Sigmoid colon (tissue), 4 donors: ENCODE measurements around the genes STAB1 and NT5DC2.

DNA sequence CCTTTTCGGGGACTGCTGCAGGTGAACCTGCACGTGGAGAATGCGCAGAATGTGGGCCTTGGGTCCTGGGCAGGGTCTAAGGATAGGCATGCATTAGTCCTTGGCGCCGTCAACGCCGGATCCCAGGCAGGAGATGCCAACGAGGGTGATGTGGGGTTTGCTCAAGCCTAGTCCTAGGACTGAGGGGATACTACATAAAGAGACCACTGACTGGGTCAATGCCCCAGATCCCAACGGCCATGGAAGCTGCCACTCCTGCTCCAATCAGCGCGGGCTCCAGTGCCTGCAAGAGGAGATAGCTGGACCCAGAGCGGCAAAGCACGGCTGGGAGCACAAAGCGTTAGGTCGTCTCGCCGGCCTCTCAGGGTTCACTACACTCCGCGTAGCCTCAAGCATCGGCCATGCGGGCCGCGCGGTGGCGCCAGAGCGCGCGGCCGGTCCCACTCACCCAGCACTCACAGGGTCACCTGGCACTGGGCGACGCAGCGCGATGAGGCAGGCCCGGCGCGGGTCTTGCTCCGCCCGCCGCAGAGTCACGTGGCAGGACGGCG is 339 bp upstream of the RBM15B start:
- PRO-cap = bidirectional peak, plus-strand start outside the sequence, minus-strand start at position 363 of the sequence
- RAMPAGE, long total RNA, 4 experiments = no peak in any of the 4 experiments

DNA sequence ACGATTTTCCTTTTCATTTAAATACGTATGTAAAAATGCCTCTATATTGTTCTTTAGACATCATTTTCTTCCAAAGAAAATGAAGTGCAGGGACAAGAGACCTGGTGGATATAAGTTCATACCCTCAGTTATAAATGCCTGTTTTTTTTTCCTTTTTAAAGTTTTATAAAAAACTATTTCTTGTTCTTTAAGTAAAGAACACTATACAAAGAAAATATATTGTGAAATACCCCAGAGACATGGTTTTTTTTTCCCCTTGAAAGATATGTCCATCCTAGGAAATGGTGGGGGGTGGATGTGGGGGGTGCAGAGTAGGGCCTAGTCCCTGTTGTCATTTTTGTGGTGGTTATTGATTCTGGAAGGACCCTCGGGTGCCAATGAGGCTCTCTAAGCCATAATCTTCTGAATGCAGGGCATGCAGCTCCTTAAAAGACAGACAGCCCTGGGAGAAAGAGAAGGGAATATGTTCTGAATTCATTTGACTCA is 7.2 kb downstream of the RBM15B start:
- PRO-cap = no peak
- RAMPAGE, long total RNA, 4 experiments = no peak in any of the 4 experiments

GRCh38 chr3:51968456-51968837 is 1.2 kb upstream of the PCBP4 start:
- PRO-cap = no peak
- RAMPAGE, long total RNA, 4 experiments = no peak in any of the 4 experiments

- PRO-cap = no peak
- RAMPAGE, long total RNA, 4 experiments = no peak in any of the 4 experiments
These were observed 2.3 kb upstream of the RPL29 start for GRCh38 chr3:51997964-51998375.

DNA sequence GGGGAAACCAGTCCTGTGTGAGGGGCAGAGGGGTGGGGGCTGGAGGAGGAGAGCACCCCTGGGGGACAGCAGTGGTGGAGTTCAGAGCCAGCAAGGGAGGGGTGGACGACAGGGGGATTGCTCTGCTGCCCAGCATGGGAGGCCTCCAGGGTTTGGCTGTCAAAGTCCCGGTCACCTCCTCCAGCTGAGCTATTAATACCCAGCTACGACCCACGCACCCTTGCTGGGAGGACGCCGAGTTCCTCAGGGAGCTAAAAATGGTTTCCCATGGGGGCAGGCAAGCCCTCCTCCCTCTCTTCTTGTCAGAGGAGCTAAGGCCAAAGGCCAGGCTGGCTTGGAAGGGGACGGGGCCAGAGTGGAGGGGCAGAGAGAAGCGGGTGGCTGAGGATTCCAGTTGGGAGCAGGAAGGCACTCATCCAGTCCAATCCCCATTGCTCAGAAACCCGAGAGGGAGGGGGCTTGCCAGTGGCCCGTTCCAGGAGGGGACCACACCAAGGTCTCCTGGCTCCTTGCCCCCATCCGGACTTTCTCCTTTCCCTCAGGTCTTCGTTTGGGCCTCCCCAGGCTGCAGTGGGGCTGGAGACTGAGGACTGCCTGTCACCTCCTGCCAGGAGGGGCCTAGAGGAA is 24.0 kb upstream of the RPL29 start:
- PRO-cap = bidirectional peak, plus-strand start at position 305 of the sequence, minus-strand start at position 167 of the sequence
- RAMPAGE, long total RNA, 4 experiments = no peak in any of the 4 experiments

DNA sequence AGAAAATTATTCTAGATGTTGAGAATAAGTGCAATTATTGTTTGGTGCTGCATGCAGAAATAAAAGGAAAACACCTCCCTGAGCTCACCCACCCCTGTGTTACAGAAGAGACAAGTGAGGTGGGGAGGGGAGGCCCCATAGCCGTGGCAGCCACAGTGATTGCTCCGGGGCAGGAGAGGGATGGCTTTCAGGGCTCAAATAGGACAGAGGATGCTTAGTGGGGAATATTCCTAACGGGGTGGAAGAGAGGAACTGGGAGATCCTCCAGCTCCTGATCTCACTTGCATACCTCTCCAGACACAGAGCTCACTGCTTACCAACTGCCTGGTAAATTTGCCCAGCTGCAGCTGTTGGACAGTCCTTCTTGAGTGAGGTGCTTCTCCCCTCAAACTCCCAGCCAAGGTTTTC is 29.3 kb upstream of the RPL29 start:
- PRO-cap = no peak
- RAMPAGE, long total RNA, 4 experiments = no peak in any of the 4 experiments

GRCh38 chr3:52028462-52029167 is 27.8 kb downstream of the DUSP7 start:
- PRO-cap = no peak
- RAMPAGE, long total RNA, 4 experiments = no peak in any of the 4 experiments

GRCh38 chr3:52096279-52096772 is 40.0 kb upstream of the DUSP7 start:
- PRO-cap = no peak
- RAMPAGE, long total RNA, 4 experiments = no peak in any of the 4 experiments

- PRO-cap = no peak
- RAMPAGE, long total RNA, 4 experiments = no peak in any of the 4 experiments
These were observed 752 bp downstream of the POC1A start for GRCh38 chr3:52153283-52154058.

- PRO-cap = no peak
- RAMPAGE, long total RNA, 4 experiments = no peak in any of the 4 experiments
These were observed 3.9 kb downstream of the TWF2 start for GRCh38 chr3:52234923-52235552.

- PRO-cap = no peak
- RAMPAGE, long total RNA, 4 experiments = no peak in any of the 4 experiments
These were observed 14.3 kb upstream of the STAB1 start for GRCh38 chr3:52480760-52481384.

- PRO-cap = no peak
- RAMPAGE, long total RNA, 4 experiments = no peak in any of the 4 experiments
These were observed 12.4 kb upstream of the STAB1 start for GRCh38 chr3:52482477-52483410.

GRCh38 chr3:52494730-52495741 is at the start of gene STAB1:
STAB1 (plus strand) TSS chr3:52495338.
- PRO-cap = no peak
- RAMPAGE, long total RNA, 4 experiments = start-site peak on the plus strand in 4 of 4 experiments, at chr3:52495383-52495394 at its widest, 17 to 51 reads per replicate

DNA sequence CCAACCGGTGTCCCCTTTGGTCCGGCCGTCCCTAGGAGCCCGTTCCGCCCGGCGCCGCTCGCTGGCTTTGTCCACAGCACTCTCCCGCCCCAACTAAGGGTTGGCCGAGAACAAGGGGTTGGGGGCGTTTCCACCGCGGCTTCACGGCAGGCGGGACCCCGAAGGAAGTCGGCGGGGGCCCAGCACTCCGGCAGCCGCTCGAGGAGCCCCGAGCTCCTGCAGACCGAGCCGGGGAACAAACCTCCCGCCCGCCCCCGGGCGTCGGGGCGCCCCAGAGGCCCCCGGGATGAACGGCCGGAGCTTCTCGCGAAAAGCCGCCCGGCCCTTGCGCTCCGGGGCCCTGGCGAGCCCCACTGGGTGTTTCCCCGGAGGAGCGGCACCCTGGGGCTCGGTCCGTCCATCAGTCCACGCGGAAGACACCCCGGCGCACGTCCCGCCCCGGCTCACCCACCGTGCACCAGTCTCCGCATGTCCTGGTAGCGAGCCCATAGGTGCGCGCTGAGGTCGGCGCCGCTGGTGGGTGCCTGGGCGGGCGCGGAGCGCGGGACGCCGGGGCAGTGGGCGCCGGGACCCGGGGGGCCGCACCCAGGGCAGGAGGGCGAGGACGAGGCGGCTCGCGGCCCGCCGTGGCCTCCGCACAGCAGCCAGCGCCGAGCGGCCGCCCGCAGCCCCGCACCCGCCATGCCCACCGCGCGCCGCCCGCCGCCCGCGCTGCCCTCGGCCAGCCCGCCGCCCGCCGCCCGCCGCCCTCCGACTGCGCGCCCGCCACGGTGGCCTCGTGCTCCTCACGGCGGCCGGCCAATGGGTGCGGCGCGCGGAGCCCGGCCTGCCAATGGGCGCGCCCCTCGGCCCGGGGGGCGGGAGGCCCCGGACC is at the start of gene NT5DC2:
Gene NT5DC2 (minus strand): TSS at position 803 of the 874 bp plus-strand sequence.
- PRO-cap = bidirectional peak, plus-strand start outside the sequence, minus-strand start at position 756 of the sequence
- RAMPAGE, long total RNA, 4 experiments = no peak in any of the 4 experiments

GRCh38 chr3:52763472-52763897 is 7.3 kb downstream of the NEK4 start:
- PRO-cap = no peak
- RAMPAGE, long total RNA, 4 experiments = no peak in any of the 4 experiments

- PRO-cap = no peak
- RAMPAGE, long total RNA, 4 experiments = no peak in any of the 4 experiments
These were observed 2.0 kb upstream of the ITIH1 start for GRCh38 chr3:52775351-52775801.

DNA sequence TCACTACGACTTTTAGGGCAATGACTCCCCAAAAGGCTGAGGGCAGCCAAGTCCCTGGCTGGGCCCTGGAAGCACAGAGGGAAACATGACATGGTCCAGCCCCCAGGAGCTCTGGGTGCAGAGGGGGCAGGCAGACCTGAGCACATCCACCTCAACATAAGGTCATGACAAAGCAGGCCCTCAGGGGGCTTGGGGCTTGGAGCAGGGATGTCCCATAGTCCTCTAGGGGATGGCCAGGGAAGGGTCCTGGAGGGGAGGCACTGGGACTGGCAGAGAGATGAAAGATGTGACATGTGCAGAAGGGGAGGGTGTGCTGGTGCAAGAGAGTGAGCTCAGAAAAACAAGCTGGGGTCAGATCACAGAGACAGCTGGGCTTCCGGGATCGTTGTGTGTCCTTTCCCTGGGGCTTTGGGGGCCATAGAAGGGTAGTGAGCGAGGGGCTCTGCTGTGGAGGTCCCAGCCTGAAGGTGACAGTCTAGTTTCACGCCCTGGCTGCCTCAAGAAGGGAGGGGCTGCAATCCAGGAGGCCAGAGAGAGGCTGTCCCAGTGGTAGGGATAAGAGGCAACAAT is 618 bp upstream of the ITIH3 start:
- PRO-cap = no peak
- RAMPAGE, long total RNA, 4 experiments = no peak in any of the 4 experiments

- PRO-cap = no peak
- RAMPAGE, long total RNA, 4 experiments = no peak in any of the 4 experiments
These were observed 15.0 kb upstream of the RFT1 start for GRCh38 chr3:53145111-53145748.

GRCh38 chr3:53155610-53156283 is 5.3 kb upstream of the PRKCD start:
- PRO-cap = no peak
- RAMPAGE, long total RNA, 4 experiments = no peak in any of the 4 experiments

DNA sequence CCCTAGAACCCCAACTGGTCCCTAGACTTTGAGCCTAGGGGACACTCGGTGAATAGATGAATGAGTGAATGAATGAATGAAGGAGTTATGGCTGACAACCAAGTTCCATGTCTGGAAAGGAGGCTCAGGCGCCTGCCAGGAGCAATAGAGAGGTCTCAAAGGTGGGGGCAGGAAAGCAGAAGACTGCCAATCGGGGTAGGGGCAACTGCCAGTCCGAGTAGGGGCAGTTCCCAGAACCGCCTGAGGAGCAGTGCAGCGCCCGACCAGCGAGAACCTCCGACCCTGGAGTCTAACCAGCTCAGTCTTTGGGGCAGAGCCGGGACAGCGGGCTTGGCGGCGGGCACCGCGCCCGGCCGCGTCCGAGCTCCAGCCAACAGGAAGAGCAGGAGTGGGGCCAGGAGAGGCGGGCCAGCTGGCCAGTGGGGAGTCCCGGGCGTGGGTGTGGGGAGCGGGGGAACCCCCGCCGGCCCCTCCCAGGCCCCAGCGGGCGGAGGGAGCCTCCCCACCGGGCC is 508 bp upstream of the PRKCD start:
- PRO-cap = no peak
- RAMPAGE, long total RNA, 4 experiments = no peak in any of the 4 experiments